A549 (cell line): ENCODE measurements around the gene CYREN.

DNA sequence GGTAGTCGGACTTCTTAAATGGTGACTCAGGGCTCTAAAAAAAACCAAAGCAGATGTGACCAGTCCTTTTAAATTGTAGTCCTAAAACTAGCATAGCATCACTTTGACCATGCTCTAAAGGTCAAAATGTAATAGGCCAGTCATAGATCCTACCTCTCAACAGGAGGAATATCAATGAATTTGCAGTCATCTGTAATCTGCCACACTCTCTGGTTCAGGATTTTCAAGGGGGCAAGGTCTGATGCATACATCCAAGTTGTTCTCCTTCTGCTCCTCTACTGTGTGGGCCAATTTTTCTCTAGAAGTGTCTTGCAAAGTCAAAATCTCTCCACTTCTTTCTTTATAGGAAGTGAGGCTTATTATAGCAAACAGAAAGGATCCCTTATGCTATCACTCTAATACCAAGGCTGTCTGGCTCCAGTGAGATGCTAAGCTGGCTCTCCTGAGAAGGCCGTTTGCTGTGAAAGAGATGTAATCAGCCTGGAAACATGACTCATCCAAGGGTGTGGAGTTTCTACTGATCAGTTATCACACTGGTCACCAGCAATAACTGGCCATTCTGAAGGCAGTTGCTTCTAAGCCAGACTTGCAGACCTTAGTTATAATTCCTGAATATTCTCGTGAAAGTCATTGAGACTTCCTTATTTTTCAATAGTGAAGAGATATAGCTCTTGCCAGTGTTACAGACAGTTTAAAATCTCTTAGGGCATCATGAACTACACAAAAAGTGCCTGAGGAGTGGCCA lies 43.3 kb upstream of the LRGUK start:
- PRO-cap = no peak
CAGE:
- cytosol, long polyA plus RNA = no peak
- long polyA plus RNA = no peak
- nucleus, long polyA plus RNA = no peak

DNA sequence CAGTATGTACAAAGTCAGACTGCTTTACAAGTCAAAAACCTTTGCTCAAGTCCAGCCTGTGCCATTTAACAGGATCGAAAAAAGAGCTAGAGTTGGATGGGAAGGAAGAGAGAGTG lies 693 bp downstream of the SLC35B4 start:
- PRO-cap = no peak
CAGE:
- cytosol, long polyA plus RNA = no peak
- long polyA plus RNA = no peak
- nucleus, long polyA plus RNA = no peak

GRCh38 chr7:134510532-134511061 lies 16.8 kb upstream of the AKR1B10 start:
- PRO-cap = no peak
CAGE:
- cytosol, long polyA plus RNA = no peak
- long polyA plus RNA = no peak
- nucleus, long polyA plus RNA = no peak

DNA sequence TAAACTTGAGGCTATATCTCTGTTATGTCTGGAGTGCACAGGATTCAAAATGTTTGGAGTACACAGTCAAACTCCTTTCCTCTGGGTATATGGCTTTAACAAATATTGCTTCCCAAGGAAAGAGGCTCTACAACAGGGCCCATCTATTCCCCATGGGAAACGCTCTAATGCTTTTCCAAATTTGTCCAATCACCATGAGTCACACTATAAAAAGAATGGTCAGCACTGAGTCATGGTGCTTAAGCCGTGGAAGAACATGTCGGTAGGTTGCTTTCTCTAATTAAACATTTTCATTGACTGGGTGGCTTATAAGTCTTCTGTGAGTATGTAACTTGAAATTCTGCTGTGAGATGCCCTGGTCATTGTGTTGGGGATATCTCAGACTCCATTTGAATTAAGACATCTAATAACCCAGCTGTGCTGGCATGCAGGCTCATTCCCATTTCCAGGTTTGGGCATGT lies 11.5 kb upstream of the AKR1B10 start:
- PRO-cap = no peak
CAGE:
- cytosol, long polyA plus RNA = no peak
- long polyA plus RNA = no peak
- nucleus, long polyA plus RNA = no peak

DNA sequence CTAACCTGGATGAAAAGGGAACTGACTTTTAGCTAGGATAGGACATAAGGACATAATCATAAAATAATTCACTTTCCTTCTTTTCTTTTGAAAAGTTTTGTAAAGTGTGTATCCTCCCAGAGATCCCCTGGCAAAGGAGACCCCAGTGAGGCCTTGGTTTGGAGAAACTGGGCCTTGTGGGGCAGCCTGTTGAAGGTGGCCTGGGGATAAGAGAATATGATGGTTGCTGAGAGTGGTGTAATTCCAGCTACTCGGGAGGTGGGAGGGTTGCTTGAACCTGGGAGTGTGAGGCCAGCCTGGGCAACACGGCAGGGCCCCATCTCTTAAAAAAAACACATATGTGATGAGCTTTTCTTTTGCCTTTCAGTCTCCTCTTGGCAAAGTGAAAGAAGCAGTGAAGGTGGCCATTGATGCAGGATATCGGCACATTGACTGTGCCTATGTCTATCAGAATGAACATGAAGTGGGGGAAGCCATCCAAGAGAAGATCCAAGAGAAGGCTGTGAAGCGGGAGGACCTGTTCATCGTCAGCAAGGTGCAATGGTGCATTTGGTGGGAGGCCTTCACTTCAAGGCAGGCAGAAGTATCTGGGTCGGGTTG lies 3.0 kb downstream of the AKR1B10 start:
- PRO-cap = no peak
CAGE:
- cytosol, long polyA plus RNA = no peak
- long polyA plus RNA = no peak
- nucleus, long polyA plus RNA = no peak

DNA sequence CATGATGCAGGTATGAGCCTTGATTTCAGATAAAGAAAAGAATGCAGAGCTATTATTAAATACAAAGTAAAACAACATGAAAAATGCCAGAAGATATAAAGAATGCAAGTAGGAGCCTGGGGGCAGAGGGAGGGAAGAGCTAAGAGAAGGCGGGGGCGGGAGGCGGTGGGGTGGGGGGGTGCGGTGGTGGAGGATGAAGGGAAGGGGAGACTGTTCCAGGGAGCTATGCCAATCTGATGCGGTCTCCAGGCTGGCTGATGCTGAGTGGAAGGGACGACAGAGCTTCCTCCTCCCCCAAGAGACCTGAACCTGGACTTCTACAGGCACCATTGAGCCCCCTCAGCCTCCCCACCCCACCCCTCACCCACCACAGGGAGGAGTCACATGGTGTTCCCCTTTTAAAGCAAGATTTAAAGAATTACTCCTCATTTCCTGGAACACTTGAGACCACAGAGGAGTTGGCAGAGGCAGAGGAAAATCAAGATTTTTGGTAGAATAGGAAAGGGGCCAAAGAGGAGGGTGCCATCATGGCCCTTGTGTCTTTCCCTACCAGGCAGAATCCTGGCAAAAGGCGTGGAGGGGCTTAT lies 45.4 kb downstream of the BPGM start:
- PRO-cap = no peak
CAGE:
- cytosol, long polyA plus RNA = no peak
- long polyA plus RNA = no peak
- nucleus, long polyA plus RNA = no peak

DNA sequence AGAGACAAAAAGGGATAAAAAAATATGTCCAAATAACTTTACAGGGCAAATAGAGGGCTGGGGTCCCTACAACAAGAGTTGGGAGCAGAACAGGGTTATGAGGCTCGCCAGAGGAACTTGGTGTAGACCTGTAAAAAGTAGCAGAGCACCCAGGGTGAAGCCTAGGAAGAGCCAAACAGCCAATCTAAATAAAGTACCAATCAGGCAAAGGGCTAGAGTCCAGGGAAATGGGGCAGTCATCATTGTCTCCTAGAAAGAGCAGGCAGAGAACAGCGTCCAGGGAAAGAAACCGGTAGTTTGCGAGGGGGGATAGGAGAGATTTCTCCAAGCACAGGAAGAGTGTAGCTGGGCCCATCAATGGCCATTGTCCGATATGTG lies 60.1 kb upstream of the CALD1 start:
- PRO-cap = no peak
CAGE:
- cytosol, long polyA plus RNA = no peak
- long polyA plus RNA = no peak
- nucleus, long polyA plus RNA = no peak

DNA sequence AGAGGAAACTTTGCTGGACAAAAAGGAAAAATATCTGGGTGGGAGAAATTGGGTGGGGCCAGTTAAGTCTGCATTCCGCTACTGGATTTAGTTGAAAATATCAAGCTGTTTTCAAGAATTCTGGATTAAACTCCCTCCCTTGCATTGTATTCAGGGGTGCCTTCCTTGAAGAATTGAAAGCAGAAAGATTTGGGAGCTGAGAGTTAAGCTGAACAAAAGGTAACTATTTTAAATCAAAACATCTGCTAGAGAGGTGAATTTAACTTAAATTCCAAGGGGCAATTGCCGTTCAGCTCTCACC lies 34.1 kb upstream of the CALD1 start:
- PRO-cap = no peak
CAGE:
- cytosol, long polyA plus RNA = no peak
- long polyA plus RNA = no peak
- nucleus, long polyA plus RNA = no peak

DNA sequence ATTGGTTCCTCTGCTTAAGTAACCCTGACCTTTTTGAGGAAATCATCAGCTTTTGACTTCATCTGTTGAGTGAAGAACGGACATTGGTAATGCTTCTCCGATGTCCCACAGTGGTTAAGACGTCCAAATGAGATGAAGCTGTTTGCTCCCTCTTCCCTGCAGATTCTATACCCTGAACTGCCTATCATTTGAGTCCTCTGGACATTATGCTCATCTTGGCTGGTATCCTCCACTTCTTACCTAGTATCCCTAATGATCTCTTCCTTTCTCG lies 3.0 kb downstream of the CALD1 start:
- PRO-cap = no peak
CAGE:
- cytosol, long polyA plus RNA = no peak
- long polyA plus RNA = no peak
- nucleus, long polyA plus RNA = no peak

GRCh38 chr7:134828484-134828939 lies 49.1 kb downstream of the CALD1 start:
- PRO-cap = no peak
CAGE:
- cytosol, long polyA plus RNA = no peak
- long polyA plus RNA = no peak
- nucleus, long polyA plus RNA = no peak

DNA sequence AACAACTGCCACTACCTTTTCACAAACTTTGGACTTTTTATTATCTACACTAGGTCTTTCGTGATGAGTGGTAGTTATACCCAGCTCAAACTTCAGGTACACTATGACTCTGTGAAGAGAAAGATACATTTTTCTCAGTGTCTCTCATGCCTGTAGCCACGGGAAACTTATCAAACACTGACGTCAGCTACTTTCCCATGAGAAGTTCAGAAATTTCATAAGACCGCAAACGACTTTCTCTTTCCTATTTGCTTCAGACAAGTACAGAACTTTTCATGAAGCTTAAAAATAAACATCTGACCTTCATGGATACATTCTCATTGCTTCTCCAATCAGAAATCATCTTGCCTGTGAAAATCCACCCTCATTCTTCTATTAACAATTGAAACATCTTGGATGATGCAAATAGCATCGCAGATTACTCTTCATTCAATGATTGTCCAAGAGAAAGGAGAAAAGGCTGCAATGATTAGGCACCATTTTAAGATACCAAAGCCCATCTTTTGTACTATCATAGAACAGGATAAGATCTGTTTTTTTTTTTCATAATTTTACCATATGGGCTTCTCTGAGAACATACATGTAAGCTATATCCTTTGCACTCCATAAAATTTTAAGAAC lies 57.2 kb downstream of the CALD1 start:
- PRO-cap = no peak
CAGE:
- cytosol, long polyA plus RNA = no peak
- long polyA plus RNA = no peak
- nucleus, long polyA plus RNA = no peak

- PRO-cap = no peak
CAGE:
- cytosol, long polyA plus RNA = no peak
- long polyA plus RNA = no peak
- nucleus, long polyA plus RNA = no peak
Measured at GRCh38 chr7:134888163-134889025, 97.9 kb upstream of the AGBL3 start.

- PRO-cap = no peak
CAGE:
- cytosol, long polyA plus RNA = no peak
- long polyA plus RNA = start-site peak on the plus strand at chr7:134932997-134933709, 4,374 and 2,063 reads in 2 replicates
- nucleus, long polyA plus RNA = start-site peak on the plus strand at chr7:134932998-134933835, 796 and 2,793 reads in 2 replicates
Measured at GRCh38 chr7:134932646-134933861, 53.3 kb upstream of the AGBL3 start.

GRCh38 chr7:134933862-134934456 lies 52.3 kb upstream of the AGBL3 start:
- PRO-cap = no peak
CAGE:
- cytosol, long polyA plus RNA = no peak
- long polyA plus RNA = no peak
- nucleus, long polyA plus RNA = no peak

DNA sequence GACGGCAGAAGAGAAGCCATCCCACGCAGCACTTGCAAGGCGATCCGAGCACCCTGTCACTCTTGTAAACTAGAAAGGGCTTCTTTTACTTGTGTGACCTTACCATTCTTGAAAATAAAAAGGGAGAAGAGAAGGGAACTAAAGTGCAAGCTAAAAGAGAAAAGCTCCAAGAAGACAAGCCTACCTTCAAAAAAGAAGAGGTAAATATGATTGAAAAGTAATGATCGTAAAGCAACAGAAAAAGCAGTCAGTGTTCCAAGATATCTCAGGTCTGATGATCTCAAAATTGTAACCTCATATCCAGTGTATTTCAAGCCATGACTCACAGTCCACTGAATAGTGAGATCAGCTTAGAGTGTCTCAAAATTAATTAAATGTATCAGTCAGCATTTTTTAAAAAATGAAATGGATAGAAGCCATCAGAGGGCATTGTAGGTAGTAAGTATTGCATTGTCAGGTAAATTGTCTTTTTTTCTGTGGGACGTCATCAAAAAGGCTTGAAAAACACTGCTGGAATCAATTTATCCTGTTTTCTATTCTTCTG lies 50.7 kb upstream of the AGBL3 start:
- PRO-cap = no peak
CAGE:
- cytosol, long polyA plus RNA = no peak
- long polyA plus RNA = no peak
- nucleus, long polyA plus RNA = no peak

DNA sequence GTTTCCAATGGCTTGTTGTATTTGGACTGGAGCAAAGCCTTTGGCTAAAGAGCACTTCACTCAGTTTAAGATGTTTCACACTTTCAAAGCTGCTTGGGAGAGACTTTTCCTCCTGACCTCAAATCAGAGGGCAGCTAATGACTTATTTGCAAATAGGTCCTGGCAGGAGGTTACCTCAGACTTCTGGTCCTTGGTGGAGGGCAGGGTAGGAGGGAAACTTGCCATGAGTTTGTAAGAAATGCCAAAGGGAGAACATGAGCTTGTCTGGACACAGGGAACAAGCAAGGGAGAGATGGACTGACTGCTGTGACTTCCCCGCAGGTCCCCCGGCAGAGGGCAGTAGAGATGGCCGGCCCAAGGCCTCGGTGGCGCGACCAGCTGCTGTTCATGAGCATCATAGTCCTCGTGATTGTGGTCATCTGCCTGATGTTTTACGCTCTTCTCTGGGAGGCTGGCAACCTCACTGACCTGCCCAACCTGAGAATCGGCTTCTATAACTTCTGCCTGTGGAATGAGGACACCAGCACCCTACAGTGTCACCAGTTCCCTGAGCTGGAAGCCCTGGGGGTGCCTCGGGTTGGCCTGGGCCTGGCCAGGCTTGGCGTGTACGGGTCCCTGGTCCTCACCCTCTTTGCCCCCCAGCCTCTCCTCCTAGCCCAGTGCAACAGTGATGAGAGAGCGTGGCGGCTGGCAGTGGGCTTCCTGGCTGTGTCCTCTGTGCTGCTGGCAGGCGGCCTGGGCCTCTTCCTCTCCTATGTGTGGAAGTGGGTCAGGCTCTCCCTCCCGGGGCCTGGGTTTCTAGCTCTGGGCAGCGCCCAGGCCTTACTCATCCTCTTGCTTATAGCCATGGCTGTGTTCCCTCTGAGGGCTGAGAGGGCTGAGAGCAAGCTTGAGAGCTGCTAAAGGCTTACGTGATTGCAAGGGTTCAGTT lies 6.1 kb downstream of the CYREN start:
- PRO-cap = no peak
CAGE:
- cytosol, long polyA plus RNA = no peak
- long polyA plus RNA = no peak
- nucleus, long polyA plus RNA = no peak

DNA sequence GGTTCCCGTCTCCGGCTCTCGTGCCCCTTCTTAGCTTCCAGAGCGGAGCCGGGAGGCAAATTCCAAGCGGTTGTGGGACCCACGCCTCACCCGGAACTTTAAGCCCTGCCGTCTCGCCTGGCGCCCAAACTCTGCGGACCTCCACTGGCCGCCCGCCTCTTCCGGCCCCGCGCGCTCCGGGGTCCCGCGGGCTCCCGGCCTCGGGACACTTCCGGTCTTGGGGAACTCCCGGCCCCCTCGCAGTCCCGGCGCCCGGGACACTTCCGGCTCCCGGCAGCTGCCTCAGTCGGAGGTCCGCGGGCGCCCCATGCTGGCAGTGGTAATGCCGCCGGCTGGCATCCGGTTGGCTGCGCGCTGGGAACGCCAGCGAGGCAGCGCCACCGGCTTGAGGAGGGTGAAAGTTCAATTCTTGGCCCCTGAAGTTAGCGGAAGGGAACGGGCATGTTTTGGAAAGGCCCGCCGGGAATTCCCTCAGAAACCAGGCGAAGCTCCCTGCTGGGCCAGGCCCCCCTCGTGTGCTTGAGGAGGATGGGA lies at the start of gene CYREN:
Gene CYREN (minus strand): TSS at position 146 of the 534 bp plus-strand sequence.
- PRO-cap = bidirectional peak, plus-strand start at position 321 of the sequence, minus-strand start at position 183 of the sequence
CAGE:
- cytosol, long polyA plus RNA = start-site peak on the minus strand centred at position 150 of the sequence, 102 bp wide, 554 and 1,048 reads in 2 replicates
- long polyA plus RNA = start-site peak on the minus strand centred at position 155 of the sequence, 85 bp wide, 1,003 and 550 reads in 2 replicates
- nucleus, long polyA plus RNA = no peak

- PRO-cap = no peak
CAGE:
- cytosol, long polyA plus RNA = no peak
- long polyA plus RNA = no peak
- nucleus, long polyA plus RNA = no peak
Measured at GRCh38 chr7:135171271-135172371, 1.1 kb upstream of the CYREN start.

- PRO-cap = no peak
CAGE:
- cytosol, long polyA plus RNA = no peak
- long polyA plus RNA = no peak
- nucleus, long polyA plus RNA = no peak
Measured at GRCh38 chr7:135177331-135178133, 7.0 kb upstream of the CYREN start.

- PRO-cap = no peak
CAGE:
- cytosol, long polyA plus RNA = no peak
- long polyA plus RNA = no peak
- nucleus, long polyA plus RNA = no peak
Measured at GRCh38 chr7:135496718-135497233, 13.1 kb downstream of the CNOT4 start.